H1 (cell line): ENCODE measurements around the gene ADRA2C.

GRCh38 chr4:2935079-2935731 lies 580 bp upstream of the MFSD10 start:
- RRBS = 8% methylated on average over 6 of the region's 39 CpGs
CAGE:
- cytosol, long polyA plus RNA = no peak
- long polyA plus RNA = no peak
- nucleus, long polyA plus RNA = no peak

DNA sequence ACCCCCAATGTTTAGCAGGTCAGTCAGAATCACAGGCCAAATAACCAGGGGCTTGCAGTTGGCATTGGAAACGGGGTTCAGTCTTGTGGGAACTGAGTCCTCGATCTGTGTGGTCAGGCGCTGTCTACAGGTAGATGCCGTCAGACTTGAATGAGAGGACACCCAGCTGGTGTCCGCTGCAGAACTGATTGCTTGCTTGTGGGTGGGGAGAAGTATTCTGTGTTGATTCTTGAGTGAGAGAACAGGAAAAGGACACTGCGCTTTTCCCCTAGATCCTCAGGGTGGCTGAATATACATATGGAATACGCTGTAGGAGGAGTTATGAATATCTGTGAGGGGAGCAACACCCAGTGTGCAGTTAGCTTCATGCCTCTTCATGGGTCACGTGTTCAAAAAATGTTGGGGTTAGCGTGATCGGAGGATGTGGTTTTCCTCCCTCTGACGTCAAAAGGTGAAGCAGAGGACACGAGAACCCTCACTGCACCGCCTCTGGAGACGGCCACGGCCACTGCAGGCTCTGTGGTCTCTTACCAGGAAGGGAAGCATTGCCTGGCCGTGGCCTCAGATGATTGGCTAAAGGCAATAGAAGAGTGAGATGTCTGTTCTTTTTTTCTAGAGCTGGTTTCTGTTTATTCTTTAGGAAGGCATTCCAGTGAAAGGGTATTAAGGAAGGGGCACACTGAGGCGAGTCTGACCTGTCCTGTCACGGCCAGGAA lies 29.1 kb upstream of the HTT start:
- RRBS = no CpG with 5 or more reads among the region's 18 CpGs
CAGE:
- cytosol, long polyA plus RNA = no peak
- long polyA plus RNA = no peak
- nucleus, long polyA plus RNA = no peak

- RRBS = no CpG with 5 or more reads among the region's 6 CpGs
CAGE:
- cytosol, long polyA plus RNA = no peak
- long polyA plus RNA = no peak
- nucleus, long polyA plus RNA = no peak
These were observed 24.7 kb downstream of the HTT start for GRCh38 chr4:3099186-3099649.

DNA sequence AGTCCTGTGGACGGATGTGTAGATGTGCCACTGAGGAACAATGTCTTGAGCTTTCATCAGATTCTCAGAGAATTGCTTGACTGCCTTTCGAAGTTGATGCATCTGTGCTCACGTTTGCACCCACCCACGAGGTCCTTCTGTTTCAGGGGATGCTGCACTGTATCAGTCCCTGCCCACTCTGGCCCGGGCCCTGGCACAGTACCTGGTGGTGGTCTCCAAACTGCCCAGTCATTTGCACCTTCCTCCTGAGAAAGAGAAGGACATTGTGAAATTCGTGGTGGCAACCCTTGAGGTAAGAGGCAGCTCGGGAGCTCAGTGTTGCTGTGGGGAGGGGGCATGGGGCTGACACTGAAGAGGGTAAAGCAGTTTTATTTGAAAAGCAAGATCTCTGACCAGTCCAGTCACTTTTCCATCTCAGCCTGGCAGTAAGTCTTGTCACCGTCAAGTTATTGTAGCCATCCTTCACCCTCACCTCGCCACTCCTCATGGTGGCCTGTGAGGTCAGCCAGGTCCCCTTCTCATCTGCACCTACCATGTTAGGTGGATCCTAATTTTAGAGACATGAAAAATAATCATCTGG lies 36.5 kb upstream of the MSANTD1 start:
- RRBS = no CpG with 5 or more reads among the region's 9 CpGs
CAGE:
- cytosol, long polyA plus RNA = no peak
- long polyA plus RNA = no peak
- nucleus, long polyA plus RNA = no peak

DNA sequence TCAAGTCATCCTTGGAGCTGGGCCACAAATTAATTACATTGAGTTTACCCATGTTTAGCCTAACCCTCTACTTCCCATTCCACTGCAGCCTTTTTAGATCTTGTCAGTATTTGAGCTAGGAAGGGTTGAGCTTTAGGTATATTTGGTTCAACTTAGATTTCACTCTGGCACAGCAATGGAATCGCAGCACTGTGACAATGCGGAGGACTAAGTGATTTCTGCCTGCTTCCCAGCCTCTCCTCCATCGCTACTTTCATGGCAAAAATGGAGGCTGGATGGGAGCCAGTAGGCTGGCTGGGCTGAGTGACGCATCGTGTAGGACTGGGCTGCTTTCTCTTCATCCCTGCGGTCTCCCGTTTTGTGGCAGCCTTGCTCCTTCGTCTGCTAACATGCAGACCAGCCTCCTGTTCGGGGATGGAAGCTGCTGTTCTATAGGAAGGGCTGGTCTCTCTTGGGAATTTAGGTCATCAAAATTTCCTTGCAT lies 15.9 kb upstream of the RGS12 start:
- RRBS = no CpG with 5 or more reads among the region's 9 CpGs
CAGE:
- cytosol, long polyA plus RNA = no peak
- long polyA plus RNA = no peak
- nucleus, long polyA plus RNA = no peak

GRCh38 chr4:3299326-3299977 lies 6.6 kb downstream of the RGS12 start:
- RRBS = no CpG with 5 or more reads among the region's 8 CpGs
CAGE:
- cytosol, long polyA plus RNA = no peak
- long polyA plus RNA = no peak
- nucleus, long polyA plus RNA = no peak

GRCh38 chr4:3316167-3316549 lies 23.3 kb downstream of the RGS12 start:
- RRBS = no CpG with 5 or more reads among the region's 18 CpGs
CAGE:
- cytosol, long polyA plus RNA = no peak
- long polyA plus RNA = no peak
- nucleus, long polyA plus RNA = no peak

- RRBS = 1% methylated on average over 45 of the region's 74 CpGs
CAGE:
- cytosol, long polyA plus RNA = no peak
- long polyA plus RNA = no peak
- nucleus, long polyA plus RNA = no peak
These were observed at the start of gene ADRA2C for GRCh38 chr4:3766297-3766743. TSS of gene ADRA2C (plus strand) at chr4:3766385.

DNA sequence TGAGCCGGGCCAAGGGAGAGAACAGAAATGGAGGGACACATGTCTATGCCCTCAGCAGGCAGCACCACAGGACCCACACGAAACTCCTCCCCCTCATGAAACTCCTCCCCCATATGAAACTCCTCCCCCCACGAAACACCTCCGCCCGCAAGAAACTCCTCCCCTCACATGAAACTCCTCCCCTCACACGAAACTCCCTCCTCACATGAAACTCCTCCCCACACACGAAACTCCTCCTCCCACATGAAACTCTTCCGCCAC lies 14.9 kb downstream of the ADRA2C start:
- RRBS = no CpG with 5 or more reads among the region's 8 CpGs
CAGE:
- cytosol, long polyA plus RNA = no peak
- long polyA plus RNA = no peak
- nucleus, long polyA plus RNA = no peak

DNA sequence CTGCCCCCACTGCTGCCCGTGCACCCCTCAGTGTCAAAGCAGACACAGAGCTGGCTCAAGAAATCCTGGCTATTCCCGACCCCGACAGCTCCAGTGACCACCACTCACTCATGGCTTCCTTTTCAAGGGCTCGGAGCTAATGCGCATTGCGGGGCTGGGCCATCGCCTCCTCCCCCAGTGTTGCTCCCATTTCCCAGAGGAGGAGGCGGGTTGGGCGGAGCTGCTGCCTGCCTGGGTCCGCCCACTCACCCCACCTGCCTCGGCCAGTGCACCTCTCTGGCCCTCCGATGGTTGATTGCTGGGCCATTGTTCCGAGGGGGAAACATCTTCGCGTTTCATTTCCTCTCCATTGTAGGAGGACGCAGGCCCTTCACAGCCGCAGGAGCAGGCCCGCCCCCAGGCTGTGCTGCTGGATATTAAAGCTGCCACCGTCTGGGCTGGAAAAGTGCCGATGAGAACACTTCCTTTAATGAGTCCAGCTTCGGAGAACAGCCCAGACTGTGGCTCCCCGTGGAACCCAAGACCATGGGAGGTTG lies 96.4 kb downstream of the ADRA2C start:
- RRBS = no CpG with 5 or more reads among the region's 22 CpGs
CAGE:
- cytosol, long polyA plus RNA = no peak
- long polyA plus RNA = no peak
- nucleus, long polyA plus RNA = start-site peak on the minus strand centred at position 153 of the sequence, 88 bp wide, 14 reads

- RRBS = no CpG with 5 or more reads among the region's 17 CpGs
CAGE:
- cytosol, long polyA plus RNA = no peak
- long polyA plus RNA = no peak
- nucleus, long polyA plus RNA = no peak
These were observed 163.3 kb downstream of the ADRA2C start for GRCh38 chr4:3929340-3930027.

DNA sequence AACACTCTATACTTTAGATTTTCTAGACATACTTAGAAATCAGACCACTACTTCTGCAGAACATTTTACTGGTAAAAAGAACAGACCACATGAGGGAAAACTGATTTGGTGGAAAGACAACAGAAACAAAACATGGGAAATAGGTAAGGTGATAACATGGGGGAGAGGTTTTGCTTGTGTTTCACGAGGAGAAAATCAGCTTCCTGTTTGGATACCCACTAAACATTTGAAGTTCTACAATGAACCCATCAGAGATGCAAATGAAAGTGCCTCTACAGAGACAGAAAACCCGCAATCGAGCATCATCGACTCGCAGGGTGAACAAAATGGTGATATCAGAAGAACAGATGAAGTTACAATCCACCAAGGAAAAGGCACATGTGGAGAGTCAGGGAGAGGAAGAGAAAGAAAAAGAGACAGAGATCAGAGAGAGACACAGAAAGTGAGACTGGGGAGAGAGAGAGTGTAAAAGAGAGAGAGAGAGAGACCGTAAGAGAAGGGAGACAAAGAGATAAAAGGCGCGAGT lies 153.2 kb downstream of the OTOP1 start:
- RRBS = no CpG with 5 or more reads among the region's 8 CpGs
CAGE:
- cytosol, long polyA plus RNA = no peak
- long polyA plus RNA = no peak
- nucleus, long polyA plus RNA = no peak

DNA sequence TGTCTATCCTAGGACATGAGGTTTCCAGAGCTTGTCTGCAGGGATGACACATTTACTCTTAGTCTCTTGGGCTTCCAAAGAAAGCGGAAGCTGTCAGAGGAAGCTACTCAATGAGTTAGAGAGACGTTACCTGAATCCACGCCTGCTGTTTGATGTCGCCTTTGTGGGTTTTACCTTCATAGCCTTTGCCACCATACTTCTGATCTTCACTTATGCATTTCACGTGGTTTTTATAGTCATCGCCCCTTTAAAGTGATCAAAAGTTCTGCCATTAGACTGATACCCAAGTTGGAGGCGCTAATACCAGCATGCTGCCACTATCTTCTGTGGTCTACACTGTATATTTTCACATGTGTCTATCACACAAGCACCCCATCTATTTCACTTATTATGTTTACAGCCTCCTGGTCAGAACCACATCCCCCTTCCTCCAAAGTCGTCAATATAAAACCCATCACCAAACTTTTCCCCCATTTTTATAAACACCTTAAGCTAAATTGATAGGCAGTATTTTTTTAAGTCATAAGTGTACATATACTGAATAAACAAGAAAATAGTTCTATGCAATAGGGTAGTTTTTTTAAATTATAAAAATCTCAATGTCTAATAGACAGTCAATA lies 8.2 kb downstream of the LYAR start:
- RRBS = no CpG with 5 or more reads among the region's 8 CpGs
CAGE:
- cytosol, long polyA plus RNA = start-site peak on the minus strand centred at position 244 of the sequence, 7 bp wide, 163 reads
- long polyA plus RNA = start-site peak on the minus strand centred at position 216 of the sequence, 64 bp wide, 717 and 724 reads in 2 replicates
- nucleus, long polyA plus RNA = start-site peak on the minus strand centred at position 195 of the sequence, 105 bp wide, 116 reads

GRCh38 chr4:4289750-4289969 lies 294 bp downstream of the LYAR start:
- RRBS = no CpG with 5 or more reads among the region's 10 CpGs
CAGE:
- cytosol, long polyA plus RNA = no peak
- long polyA plus RNA = no peak
- nucleus, long polyA plus RNA = no peak

GRCh38 chr4:4387295-4387629 lies 360 bp downstream of the NSG1 start:
- RRBS = 2% methylated on average over 17 of the region's 39 CpGs
CAGE:
- cytosol, long polyA plus RNA = no peak
- long polyA plus RNA = no peak
- nucleus, long polyA plus RNA = no peak

- RRBS = no CpG with 5 or more reads among the region's 4 CpGs
CAGE:
- cytosol, long polyA plus RNA = no peak
- long polyA plus RNA = no peak
- nucleus, long polyA plus RNA = no peak
These were observed 42.3 kb downstream of the STX18 start for GRCh38 chr4:4499413-4499989.

DNA sequence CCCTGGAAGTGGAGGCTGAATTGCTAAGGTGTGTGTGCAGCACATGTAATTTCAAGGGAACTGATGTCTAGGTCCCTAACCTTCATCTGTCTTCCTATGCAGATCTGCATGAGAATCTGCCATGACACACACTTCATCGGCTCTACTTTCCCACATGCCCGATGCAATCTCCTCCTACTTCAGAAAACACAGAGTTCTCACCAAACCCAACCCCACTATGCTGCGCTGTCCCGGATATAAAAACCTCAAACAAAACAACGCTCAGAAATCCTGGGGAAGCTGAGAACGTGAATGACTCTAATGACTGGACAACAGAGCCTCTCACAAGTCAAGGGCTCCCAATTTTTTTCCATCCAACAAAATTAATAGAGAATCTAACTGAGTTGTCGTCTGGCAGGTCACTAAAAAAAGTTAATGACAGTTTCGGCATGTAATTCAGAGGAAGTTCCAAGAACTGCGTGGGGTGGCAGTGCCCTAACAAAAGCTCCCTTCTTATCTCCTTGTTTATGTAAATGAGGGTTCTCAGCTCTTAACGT lies 39.1 kb downstream of the STX18 start:
- RRBS = no CpG with 5 or more reads among the region's 10 CpGs
CAGE:
- cytosol, long polyA plus RNA = no peak
- long polyA plus RNA = no peak
- nucleus, long polyA plus RNA = no peak

DNA sequence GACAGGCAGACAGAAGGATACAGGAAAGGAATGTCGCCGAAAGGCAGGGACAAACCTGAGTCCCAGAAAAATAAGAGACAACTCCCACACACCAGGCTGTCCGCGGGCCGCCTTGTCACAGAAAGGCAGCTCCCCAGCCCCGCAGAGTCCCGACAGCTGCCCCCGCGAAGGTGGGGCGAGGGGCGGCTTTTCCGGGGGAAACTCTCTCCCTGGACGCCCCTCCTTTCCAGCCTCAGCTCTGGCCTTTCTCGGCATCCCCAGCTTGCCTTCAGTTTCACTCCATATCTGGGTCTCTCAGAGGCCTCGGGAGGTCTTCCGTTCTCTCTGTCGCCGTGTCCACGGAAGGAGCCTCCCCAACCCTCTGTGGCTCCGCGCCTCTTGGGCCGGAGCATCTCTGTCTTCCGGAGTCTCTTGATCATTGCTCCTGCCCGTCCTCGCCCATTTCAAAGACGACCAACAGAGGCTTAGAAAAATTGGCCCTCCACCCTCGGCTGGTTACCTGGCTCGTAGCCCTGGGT lies 6.1 kb upstream of the MSX1 start:
- RRBS = no CpG with 5 or more reads among the region's 28 CpGs
CAGE:
- cytosol, long polyA plus RNA = no peak
- long polyA plus RNA = no peak
- nucleus, long polyA plus RNA = no peak

DNA sequence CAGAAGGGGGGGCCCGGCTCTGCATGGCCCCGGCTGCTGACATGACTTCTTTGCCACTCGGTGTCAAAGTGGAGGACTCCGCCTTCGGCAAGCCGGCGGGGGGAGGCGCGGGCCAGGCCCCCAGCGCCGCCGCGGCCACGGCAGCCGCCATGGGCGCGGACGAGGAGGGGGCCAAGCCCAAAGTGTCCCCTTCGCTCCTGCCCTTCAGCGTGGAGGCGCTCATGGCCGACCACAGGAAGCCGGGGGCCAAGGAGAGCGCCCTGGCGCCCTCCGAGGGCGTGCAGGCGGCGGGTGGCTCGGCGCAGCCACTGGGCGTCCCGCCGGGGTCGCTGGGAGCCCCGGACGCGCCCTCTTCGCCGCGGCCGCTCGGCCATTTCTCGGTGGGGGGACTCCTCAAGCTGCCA lies 414 bp downstream of the MSX1 start:
- RRBS = 1% methylated on average over 16 of the region's 44 CpGs
CAGE:
- cytosol, long polyA plus RNA = no peak
- long polyA plus RNA = no peak
- nucleus, long polyA plus RNA = no peak

- RRBS = 0% methylated on average over 3 of the region's 44 CpGs
CAGE:
- cytosol, long polyA plus RNA = no peak
- long polyA plus RNA = no peak
- nucleus, long polyA plus RNA = no peak
These were observed 1.0 kb downstream of the MSX1 start for GRCh38 chr4:4860281-4861133.